Skeletal muscle satellite cell (primary cell): ENCODE data around the gene HES5.

GRCh38 chr1:2530155-2530752, at the start of gene HES5:
Gene HES5, minus strand, starts transcription at chr1:2530263.
- CAGE, long polyA plus RNA: no peak

GRCh38 chr1:2541438-2542155, 11.5 kb upstream of the HES5 start:
- CAGE, long polyA plus RNA: no peak

GRCh38 chr1:2550125-2550458, 6.1 kb upstream of the TNFRSF14 start:
- CAGE, long polyA plus RNA: no peak

- CAGE, long polyA plus RNA: no peak
Measured at GRCh38 chr1:2557401-2557928, 1.3 kb downstream of the TNFRSF14 start.

DNA sequence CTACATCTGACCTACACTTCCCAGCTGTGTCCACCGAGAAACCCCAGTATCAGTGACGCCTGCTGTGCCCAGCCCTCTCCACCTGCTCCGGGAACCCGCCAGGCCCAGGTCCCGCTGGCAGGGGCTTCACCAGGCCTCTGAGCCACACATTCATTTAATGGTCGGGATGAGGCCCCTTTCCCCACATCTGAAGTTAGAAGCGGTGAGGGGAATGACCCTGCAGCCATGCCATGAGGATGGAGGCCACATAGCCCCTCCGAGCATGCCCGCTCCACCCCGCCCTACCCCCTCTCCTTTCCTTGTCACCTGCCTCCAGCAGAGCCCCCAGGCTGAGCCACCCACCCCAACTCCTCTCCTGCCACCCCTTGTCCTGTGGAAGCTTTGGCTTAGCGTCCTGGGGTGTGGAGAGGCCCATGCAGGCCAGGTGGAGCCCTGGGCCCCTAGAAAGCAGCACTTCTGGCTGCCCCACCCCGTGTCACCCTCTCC, 8.0 kb downstream of the TNFRSF14 start:
- CAGE, long polyA plus RNA: no peak

DNA sequence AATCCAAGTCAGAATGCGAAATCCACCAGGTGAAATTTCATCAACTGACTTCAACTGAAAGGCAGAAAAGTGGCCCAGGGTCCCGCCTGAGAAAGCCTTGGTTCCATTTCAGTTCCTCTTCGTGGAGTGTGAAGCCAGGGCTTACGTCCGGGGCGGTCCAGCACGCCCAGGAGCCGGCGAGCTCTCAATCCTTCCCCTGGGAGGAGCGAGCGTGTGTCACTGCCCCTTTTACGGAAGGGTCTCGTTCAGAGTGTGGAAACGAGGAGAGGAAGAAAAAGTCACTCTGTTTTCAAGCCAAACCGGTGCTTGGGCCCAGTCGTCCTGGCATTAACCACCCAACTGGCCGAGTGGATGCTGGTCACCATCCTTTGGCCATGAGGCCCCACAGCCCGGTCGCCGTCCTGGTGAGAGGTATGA, 93.9 kb upstream of the ACTRT2 start:
- CAGE, long polyA plus RNA: no peak

- CAGE, long polyA plus RNA: no peak
Measured at GRCh38 chr1:3066027-3066649, 2.9 kb upstream of the PRDM16 start.

DNA sequence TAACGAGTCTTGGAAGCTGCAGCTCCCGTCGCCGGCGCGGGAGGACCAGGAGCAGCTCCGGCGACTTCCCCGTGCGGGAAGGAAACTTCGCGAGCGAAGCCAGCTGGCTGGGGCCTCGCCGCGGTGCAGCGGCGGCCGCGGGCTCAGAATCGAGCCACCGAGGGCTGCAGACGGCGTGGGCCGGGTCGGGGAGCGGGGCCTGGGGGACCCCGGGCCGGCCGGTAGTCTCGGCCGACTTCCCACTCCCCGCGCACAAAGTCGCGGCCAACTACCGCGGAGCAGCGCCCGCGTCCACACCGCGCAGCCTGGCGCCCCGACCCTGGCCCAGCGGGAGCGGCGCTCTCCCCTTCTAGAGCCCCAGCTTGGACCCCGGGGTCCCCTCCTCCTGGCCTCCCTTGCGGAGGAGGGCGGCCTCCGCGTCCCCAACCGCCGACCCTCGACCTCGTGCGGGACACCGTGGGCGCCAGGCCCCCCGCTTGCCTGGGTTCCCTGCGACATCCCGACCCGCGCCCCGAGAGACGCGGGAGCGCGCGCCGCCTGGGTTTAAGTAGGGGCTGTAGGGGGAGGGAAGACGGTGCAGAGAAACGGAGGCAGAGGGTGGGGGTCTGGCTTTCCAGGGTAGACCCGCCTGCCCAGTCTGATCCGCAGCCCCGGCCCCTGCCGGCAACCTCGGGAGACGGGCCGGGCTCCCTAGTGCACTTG, 4.6 kb downstream of the PRDM16 start:
- CAGE, long polyA plus RNA: no peak

DNA sequence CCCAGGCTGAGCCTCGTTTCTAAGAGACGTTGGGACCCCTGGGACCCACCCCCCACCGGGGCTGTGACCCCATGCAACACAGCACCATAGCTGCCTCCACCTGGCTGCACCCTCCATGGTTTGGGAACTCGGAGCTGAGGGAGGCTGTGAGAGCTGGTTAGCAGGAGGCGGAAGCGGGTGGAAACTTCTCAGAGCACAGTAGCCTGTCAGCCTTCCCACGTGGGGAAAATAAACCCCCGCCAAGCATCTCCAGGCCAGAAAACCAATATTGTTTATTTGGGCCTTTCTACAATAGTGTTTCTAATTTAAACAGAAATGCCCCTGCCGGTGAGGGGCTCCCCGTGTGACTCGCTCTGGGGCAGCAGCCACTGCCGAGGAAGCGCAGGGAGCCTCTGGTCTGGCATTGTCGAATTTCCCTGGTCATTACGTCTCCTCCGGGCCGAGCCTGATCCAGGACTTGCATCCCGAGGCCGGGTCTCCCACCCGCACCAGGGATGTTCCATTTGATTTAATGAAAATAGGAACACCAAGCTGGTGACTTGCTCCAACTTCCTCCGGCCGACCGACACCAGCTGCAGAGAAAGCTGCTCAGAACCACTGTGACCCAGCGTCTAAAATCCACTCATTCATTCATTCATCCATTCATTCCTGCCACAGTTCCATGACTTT, 20.4 kb downstream of the PRDM16 start:
- CAGE, long polyA plus RNA: no peak

GRCh38 chr1:3132260-3132459, 63.2 kb downstream of the PRDM16 start:
- CAGE, long polyA plus RNA: no peak

DNA sequence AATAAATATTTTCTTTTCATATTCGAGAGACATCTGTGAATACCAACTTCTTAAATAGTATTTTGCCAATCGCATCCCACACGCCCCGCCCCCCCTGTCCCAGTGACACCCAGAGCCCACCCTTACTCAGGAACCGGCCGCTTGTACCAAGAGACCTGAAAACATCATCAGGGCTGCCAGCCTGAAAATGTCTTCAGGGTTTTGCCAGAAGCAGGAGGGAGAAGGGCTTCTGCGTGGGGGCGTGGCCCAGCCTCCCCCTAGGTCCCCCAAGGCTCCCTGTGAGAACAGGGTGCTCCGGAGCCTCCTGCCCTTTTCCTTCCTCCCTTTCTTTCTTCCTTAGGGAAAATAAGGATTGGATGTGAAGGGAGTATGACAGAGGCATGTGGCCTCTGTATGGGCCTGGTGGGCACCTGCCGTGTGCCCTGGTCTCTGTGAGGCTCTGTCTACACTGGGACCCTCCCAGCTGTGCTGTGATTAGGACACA, 126.5 kb downstream of the PRDM16 start:
- CAGE, long polyA plus RNA: no peak

GRCh38 chr1:3275391-3276107, 178.9 kb upstream of the ARHGEF16 start:
- CAGE, long polyA plus RNA: no peak

- CAGE, long polyA plus RNA: no peak
Measured at GRCh38 chr1:3312828-3313524, 141.5 kb upstream of the ARHGEF16 start.

GRCh38 chr1:3334696-3335414, 119.6 kb upstream of the ARHGEF16 start:
- CAGE, long polyA plus RNA: no peak

GRCh38 chr1:3402534-3402990, 51.9 kb upstream of the ARHGEF16 start:
- CAGE, long polyA plus RNA: no peak

DNA sequence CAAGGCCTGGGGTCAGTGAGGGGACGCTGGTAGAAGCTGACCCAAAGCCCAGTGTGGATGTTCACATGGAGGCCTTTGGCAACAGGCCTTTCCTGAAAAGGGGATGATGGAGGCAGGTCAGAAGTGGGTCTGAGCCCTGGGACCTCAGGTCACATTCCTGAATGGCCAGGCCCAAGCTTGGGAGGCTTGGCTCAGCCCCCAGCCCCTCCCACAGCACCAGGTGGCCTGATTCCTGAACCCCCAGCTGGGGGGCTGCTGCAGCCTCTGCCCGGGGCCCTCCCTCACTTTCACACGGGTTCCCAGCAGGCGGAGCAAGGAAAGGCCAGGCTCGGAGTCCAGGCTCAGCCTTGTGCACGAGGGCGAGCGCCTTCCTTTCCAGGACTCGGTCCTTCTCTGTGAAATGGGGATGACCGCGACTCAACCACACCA, 708 bp upstream of the ARHGEF16 start:
- CAGE, long polyA plus RNA: no peak

- CAGE, long polyA plus RNA: no peak
Measured at GRCh38 chr1:3456566-3457215, 2.2 kb downstream of the ARHGEF16 start.

DNA sequence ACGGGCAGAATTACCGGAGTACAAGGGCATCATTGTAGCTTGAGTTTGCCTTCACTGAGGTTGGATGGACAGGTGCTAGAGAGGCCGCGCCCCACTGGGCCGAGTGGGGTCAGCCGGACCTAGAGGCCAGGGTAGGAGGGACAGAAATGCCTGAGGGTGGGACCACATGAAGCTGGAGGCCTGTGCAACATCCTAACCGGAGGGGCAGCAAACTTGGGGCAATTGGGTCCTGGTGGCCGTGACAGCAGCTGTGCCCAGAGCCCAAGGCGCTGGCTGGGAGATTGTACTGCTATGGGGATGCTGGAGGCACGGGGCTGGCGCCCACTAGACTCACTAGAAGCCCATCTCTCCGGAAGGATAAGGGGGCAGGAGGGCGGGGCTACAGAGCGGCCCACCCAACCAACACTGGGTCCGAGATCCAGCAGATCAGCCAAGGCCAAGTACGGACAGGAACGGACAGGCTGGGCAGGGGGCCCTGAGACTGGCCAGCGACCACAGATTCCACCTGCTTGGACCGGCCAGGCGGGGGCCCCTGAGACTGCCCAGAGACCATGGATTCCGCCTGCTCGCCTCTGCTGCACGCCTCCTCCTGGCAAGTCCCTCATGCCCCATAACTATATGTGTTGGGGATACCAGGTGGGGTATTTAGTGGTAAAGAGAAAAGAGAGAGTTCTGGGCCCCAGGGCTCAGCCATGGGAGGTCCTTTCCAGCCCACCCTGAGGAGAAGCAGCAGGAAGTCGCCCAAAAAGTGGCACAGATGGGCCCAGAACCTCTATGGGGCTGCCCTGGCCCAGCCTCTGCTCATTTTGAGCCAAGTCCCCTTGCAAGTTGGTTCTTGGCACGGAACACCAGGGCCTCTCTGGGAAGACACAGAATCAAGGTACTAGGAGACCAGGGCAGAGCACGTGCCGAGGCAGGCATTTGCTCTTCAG, 3.0 kb downstream of the ARHGEF16 start:
- CAGE, long polyA plus RNA: no peak

DNA sequence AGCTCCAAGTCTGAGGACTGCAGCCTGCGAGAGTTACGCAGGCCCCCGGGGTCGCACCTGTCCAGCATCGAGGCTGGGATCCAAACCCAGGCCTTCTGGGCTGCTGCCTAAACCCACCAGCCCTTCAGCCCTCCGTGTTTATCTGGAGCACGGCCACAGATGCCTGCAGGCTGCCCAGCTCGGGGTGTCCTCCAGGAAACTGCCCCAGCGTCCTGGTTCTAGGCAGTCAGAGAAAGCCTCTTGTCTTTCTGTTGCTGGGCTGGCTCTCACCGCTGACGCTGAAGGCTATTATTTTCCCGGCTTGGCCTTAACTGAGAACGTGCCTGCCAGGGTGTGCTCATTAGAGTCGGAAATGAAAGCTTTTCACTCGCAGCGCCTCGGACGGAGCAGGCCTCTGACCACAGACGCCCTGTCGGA, 71.4 kb downstream of the MEGF6 start:
- CAGE, long polyA plus RNA: no peak

DNA sequence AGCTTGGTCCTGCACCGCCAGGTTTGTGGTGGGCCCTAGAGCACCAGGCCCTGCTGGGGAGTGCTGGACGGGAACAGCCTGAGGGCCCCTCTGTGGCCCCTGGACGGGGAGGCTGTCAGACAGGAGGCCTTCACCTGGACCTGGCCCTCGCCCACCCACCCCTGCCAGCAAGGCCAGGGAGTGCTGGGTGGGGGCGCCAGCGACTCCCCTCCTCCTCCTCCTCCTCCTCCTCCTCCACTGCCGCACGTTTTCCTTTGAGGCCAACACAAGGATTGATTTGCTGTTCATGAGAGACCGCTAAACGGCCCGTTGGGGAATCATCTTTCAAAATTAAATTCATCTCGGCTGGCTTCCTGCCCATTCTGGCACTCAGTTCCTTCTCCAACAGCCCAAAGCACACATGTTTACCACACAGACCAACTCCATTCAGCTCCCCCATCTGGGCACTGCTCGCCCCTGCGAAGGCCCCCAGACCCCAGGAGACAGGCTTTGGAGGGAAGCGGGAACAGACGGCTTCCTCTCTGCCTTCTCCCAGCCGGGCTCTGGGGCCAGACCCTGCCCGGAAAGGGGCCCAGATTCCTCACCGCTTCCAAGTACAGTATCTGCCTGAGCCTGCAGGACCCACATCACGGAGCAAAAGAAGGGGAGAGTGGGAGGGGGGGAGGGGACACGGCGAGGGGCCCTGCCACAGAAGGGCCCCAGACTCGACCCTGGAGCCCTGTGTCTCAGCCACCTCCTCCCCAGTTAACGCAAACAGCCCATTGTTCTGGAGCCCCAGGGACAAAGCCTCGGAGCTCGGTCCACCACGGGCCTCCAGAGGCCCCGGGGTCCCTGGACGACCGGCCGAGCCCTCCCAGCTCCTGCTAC, 808 bp downstream of the MEGF6 start:
- CAGE, long polyA plus RNA: no peak